Kidney epithelial cell (primary cell): ENCODE measurements around the gene ANKRD2.

GRCh38 chr10:97572145-97572955 is at the start of gene ANKRD2:
Gene ANKRD2, plus strand, starts transcription at chr10:97572779.
- RAMPAGE, long total RNA, result no peak
- RRBS, result no CpG with 5 or more reads among the region's 19 CpGs

GRCh38 chr10:97584954-97585966 is 1.1 kb downstream of the HOGA1 start:
- RAMPAGE, long total RNA, result no peak
- RRBS, result no CpG with 5 or more reads among the region's 13 CpGs

GRCh38 chr10:97596050-97597215 is 6.9 kb downstream of the C10orf62 start:
- RAMPAGE, long total RNA, result no peak
- RRBS, result no CpG with 5 or more reads among the region's 10 CpGs

- RAMPAGE, long total RNA, result no peak
- RRBS, result no CpG with 5 or more reads among the region's 18 CpGs
These were observed 12.4 kb downstream of the C10orf62 start for GRCh38 chr10:97601778-97602439.

GRCh38 chr10:97664226-97664557 is 22.8 kb downstream of the AVPI1 start:
- RAMPAGE, long total RNA, result no peak
- RRBS, result no CpG with 5 or more reads among the region's 1 CpG

DNA sequence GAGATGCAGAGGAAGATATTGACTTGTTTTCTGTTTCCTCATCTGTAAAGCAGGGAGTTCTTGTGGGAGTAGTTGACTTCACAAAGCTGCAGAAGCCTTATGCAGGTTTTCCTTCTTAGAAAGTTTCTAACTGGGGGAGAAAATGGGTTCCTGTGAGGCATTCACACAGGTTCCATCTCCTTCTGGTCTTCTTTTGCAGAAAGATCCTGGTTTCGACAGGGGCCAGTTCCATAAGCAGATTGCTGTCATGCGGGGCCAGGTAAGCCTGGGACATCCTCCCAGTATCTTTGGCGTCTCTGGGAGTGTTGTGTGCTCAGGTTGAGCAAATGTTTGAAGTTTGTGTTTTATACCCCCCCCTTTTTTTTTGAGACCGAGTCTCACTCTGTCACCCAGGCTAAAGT is 20.2 kb downstream of the AVPI1 start:
- RAMPAGE, long total RNA, result no peak
- RRBS, result no CpG with 5 or more reads among the region's 4 CpGs

GRCh38 chr10:97681956-97682519 is 5.0 kb downstream of the AVPI1 start:
- RAMPAGE, long total RNA, result no peak
- RRBS, result no CpG with 5 or more reads among the region's 4 CpGs

GRCh38 chr10:97762826-97763410 is 8.9 kb downstream of the SFRP5 start:
- RAMPAGE, long total RNA, result no peak
- RRBS, result 37% methylated on average over 3 of the region's 6 CpGs

DNA sequence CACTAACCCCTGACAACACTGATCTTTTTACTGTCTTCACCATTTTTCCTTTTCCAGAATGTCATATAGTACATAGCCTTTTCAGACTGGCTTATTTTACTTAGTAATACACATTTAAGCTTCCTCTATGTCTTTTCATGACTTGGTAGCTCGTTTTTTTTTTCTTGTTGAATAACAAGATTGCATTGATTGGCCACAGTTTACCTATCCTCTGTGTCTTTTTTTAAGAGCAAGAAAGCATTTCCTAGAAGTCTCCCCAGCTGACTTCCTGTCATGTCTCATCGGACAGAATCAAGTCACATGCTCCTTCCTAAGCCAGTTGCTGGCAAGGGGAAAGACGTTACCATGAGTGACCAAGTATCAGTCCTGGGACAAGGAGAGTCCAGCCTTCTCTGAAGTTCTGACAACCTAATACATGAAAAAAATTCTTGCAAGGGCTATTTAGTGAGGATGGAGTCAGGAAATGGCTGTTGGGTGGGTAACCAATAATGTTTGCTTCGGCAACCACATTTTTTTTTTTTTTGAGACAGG is 24.8 kb upstream of the SFRP5 start:
- RAMPAGE, long total RNA, result no peak
- RRBS, result no CpG with 5 or more reads among the region's 4 CpGs

DNA sequence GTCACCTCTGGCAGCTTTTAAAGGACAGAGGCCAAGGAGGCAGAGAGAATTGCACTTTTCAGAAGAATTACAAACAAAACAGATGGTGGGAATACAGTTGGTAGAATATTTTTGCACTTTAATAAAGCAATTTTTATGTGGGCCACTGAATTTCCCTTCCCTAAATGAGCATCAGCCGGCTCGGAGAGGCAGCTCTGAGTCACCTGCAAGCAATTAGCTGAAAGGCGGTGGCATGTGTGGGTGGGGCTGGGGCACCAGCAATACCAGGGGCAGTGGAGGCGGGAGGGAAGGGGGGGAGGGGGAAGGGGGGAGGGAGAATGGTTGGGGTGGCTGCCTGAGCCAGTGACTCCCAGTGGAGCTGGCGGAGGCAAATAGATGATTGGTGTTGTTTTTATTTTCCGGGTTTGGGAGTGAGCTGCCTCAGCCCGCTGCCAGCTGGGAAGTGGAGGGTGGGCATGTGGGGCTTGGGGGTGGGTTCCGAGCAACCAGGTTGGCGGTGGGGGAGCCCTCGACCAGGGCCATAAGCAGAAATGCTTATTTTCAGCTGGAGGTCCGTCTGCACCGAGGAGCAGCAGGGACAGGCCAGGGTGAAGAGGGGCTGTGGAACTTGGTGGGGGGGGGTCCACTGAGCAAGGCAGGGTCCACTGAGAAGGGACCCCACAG is 39.3 kb downstream of the GOLGA7B start:
- RAMPAGE, long total RNA, result no peak
- RRBS, result no CpG with 5 or more reads among the region's 12 CpGs

GRCh38 chr10:97999640-98000037 is 30.8 kb downstream of the CRTAC1 start:
- RAMPAGE, long total RNA, result no peak
- RRBS, result no CpG with 5 or more reads among the region's 6 CpGs

DNA sequence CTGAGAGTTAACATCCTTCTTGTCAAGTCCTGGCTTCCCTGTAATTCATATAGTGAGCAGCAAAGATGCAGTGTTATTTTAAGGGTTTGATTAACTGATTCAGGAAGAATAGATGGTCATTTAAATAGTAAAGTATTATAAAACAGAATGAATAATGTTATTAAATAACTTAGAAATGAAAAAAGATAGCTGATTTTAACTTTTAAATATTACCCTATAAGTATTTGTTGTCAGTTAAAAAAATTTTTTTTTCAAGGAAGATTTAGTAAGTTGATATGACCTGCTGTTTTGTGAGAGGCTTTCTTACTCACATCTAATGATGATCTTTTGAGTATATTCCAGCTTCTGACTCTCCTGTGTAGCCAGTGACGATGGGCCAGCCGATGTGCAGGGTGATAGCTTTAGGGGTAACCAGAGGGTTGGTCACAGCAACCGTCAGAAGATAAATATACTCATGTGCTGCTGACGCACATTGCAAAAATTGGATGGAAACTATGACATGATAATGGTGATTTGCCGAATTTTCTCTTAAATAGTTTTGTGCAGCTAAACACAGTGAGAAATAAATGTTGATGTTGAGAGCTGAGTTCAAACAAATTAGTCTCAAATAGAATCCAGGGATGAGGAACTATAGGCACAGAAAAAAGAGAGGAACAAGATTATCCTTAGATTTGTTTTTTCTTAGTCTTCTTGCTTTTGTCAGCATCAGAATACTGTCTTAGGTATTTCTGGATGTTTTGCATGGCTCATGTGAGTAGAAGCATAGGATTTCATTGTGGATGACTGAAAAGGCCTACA is 29.4 kb downstream of the R3HCC1L start:
- RAMPAGE, long total RNA, result no peak
- RRBS, result no CpG with 5 or more reads among the region's 5 CpGs

- RAMPAGE, long total RNA, result no peak
- RRBS, result no CpG with 5 or more reads among the region's 7 CpGs
These were observed 58.6 kb downstream of the LOXL4 start for GRCh38 chr10:98209278-98209949.

- RAMPAGE, long total RNA, result no peak
- RRBS, result no CpG with 5 or more reads among the region's 6 CpGs
These were observed 24.1 kb downstream of the LOXL4 start for GRCh38 chr10:98243805-98244466.

- RAMPAGE, long total RNA, result no peak
- RRBS, result no CpG with 5 or more reads among the region's 9 CpGs
These were observed 24.0 kb downstream of the PYROXD2 start for GRCh38 chr10:98391015-98391426.

DNA sequence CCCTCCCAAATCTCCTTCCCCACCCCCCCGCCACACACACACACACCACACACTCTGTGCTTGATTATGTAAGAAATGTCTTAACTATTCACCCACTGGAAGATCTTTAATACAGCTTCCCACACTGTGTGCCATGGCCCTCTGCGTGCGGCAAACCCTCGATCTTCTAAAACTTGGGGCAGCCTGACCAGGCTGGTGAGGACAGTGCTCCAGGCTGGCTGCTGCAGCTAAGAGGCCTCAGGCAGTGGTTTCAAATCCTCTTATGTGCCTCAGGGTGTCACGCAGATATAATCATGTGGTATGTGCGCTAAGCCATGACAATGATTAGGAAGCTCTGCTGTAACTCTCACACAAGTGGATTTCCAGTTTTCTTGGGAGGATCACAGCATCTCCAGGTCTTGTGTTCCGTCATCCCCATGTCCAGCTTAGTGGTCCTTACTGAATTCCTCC is 2.5 kb downstream of the HPS1 start:
- RAMPAGE, long total RNA, result no peak
- RRBS, result no CpG with 5 or more reads among the region's 7 CpGs

DNA sequence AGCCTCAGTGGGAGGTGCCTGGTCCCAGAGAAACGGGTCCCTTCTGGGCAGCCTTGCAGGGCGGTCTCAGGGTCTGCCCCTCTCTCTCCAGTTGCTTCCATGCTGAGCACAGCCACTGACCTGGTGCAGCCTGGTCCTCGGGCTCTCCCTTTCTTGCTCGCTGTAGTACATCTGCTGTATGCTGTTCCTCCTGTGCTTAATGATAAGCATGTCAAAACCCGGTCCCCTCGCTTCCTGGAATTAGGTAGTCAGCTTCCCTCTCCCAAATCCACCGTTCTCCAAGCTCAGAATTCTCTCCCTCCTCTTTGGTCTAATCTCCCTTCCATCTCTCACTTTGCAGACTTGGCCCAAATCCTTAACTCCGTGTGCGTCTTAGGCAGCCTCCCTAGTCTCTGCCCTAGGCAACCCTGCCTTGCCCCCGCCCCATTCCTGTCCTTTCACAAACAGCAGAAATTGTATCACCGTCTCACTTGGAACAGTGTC is 11.1 kb upstream of the HPS1 start:
- RAMPAGE, long total RNA, result no peak
- RRBS, result no CpG with 5 or more reads among the region's 11 CpGs

DNA sequence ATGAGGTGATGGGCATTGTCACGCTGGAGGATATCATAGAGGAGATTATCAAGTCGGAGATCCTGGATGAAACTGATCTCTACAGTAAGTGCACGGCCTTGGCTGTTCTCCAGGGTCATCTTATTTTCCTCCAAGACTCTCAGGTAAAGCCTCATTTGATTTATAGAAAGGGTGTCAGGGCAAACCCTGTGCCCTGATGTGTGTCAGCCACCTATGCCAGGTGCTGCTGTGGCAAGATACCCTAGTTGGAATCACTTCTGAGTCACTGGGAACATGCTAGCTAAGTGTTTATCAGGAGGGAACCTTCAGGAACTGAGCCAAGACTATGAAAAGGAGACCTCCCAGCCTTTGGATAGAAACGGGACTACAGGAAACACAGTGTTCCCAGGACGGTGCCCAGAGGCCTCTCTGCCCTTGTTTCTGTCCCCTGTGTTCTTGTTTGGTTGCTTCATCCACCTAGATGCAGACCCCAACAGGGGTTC is 28.5 kb downstream of the CNNM1 start:
- RAMPAGE, long total RNA, result no peak
- RRBS, result no CpG with 5 or more reads among the region's 5 CpGs

DNA sequence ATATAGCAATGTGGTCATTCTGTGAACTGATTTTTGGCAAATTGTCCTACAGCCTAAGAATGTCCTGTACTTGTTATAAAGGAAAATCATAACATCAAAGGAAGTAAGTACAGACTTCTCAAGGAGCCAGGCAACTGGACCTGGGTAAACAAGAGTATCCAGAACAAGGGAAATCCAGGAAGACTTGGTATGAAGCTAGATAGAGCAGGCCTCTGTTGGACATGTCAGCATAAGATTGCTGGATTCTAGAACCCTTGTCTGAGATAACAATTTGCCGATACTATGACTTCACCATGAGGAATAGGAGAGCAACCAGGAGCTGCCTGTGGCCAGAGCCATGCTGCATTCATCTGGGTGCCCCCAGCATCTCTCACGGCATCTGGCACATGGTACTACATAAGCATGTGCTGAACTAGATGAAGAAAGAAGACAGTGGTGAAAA is 19.7 kb downstream of the GOT1 start:
- RAMPAGE, long total RNA, result no peak
- RRBS, result no CpG with 5 or more reads among the region's 2 CpGs

DNA sequence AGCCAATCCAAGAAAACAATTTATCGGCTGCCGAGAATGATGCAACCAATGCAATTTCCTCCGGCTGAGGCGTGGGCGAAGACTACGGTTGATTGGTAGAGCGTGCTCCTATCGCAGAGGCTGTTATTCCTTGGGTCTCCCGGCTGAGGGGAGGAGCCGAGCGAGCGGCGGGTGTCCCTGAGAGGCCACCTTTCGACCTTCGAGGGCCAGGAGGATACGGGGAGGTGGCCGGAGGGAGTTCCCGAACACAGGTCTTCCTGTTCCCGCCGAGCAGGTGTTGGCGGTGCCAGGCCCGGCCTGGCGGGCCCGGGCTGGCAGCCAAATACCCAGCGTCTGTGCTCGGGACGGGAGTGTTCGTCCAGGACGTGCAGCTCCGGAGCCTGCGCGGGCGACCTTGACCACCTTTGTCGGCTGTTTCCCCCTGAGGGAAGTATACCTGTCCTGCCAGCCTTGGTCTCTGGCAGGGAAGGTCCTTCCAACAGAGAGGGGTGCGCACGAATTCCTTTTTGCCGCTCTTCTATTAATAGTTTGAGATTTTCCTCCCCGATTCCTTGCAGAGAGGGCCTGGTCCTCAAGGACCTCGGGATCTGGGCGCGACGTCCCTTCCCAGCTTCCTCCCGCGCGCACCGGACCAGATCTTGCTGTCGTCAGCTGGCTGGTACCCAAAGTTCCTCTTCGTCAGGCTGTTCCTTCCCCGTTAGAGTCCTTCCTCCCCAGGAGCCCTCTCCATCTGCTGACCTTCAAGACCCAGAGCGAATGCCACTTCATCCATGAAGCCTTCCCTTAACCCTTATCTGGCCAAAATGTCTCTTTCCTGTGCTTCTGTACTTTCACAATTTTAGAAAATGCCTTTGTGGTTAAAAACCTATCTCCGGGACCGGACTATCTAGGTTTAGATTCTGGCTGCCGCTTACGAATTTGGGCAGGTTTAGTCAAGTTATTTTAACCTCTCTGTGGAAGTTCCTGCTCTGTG is 640 bp upstream of the GOT1 start:
- RAMPAGE, long total RNA, result no peak
- RRBS, result under 1% methylated on average over 25 of the region's 54 CpGs